T-cell (primary cell): ENCODE results near the genes PSG6, PHLDB3, PINLYP, IRGQ, ZNF112 and CEACAM19.

DNA sequence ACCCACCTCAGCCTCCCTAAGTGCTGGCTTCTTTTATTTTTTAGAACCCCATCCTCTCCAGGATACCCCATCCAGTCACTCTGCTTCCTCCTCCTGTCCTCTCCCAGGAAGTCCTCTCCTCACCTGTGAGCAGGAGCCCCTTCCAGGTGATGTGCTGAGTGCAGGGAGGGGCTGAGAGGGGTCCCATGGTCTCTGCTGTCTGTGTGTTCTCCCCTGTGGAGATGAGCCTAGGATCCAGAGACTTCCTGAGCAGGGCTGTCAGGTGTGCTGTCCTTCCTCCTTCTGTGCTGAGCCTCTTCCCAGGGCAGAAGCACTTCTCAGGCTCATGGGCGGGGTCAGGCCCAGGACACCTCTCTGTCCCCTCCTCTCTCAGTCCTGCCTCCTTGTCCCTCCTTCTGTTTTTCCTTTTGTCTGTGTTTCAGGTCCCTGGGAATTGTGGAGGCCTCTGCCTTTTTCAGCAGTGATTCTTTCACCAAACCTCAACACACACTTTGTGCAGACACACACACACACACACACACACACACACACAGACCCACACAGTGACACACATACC lies at the start of gene PSG6:
PSG6 (minus strand) TSS at position 289 of the 556 bp plus-strand sequence.
- PRO-cap, 7 experiments = no peak in any of the 7 experiments

DNA sequence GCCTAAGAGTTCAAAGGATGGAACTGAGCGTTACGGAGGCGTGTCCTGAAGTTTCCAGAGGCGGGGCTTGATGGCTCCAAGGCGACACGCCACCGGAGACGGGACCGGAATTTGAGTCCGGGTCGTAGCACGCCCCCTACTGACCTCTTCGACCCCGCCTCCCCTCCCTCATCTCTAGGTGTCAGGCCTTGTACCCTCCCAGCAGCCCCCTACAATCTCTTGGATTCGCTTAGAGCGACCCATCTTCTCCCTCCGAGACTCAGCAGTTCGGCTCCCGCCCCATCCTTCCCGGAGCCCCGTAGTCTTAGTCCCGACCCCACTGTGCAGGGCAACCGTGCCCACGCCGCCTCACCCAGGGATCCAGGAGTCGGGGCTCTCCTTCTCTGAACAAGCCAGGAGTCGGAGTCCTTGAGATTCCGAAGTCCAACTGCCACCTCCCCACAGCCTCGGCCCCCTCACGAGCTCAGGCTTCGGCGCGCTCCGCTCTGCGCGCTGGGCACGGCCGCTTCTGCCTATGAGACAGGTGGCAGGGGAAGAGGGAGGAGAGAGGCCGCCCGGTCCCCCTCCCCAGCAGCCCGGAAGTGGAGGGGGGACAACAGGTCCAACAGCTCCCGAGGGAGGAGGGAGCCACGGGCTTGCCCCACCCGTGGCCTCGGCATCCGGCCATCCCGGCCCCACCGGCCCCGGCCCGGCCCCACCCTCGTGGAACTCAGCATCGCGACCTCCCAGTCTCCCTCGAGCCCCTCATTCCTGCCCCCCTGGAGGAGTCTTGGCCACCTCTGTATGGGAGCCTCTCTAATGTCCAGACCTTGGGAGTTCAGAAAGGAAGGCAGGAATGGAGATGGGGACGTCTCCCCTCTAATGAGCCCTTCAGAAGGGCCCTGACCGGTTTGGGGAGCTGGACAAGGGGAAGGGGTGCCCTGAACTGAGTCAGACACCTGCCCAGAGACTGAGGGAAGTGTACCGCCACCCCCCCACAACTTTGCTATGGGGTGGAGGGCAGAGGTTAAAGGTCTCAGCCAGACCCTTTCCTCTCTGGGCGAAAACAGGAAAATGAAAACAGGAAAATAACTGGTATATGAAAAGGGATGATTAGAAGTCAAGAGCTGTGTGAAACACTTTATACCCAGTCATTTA lies at the start of gene PHLDB3:
PHLDB3 (minus strand) TSS at position 510 of the 1,137 bp plus-strand sequence.
- PRO-cap, 7 experiments = peak in 7 of 7 experiments; most common plus-strand start position 57 of the sequence (in 7); most common minus-strand start position 510 of the sequence (in 7)

- PRO-cap, 7 experiments = peak in 7 of 7 experiments; most common plus-strand start chr19:43534053 (in 1); most common minus-strand start chr19:43533882 (in 3)
Measured at GRCh38 chr19:43533706-43534556, 943 bp downstream of the ZNF575 start.

- PRO-cap, 7 experiments = peak in 7 of 7 experiments; most common plus-strand start chr19:43575895 (in 3); most common minus-strand start chr19:43575504 (in 4)
Measured at GRCh38 chr19:43575370-43576450, at the start of gene PINLYP. Gene PINLYP (plus strand): TSS chr19:43575801.

DNA sequence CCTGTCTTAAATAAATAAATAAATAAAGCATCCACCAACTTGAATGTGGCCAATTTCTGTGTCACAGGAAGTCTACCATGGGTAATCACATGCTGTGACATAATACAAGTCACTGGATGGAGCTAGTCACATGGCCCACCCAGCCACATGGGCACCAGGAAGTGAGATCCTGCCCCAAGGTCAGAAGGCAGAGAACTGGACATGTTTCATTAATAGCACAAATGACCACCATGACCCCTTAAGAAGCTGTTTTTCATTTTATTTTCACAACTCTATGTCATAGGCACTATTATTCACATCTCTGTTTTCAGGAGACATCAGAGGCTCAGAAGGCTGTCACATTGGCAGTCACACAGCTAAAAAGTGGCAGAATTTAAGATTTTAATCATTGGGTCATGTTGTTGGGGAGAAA lies 8.5 kb downstream of the PINLYP start:
- PRO-cap, 7 experiments = no peak in any of the 7 experiments

- PRO-cap, 7 experiments = no peak in any of the 7 experiments
Measured at GRCh38 chr19:43586774-43587564, 9.0 kb downstream of the IRGQ start.

DNA sequence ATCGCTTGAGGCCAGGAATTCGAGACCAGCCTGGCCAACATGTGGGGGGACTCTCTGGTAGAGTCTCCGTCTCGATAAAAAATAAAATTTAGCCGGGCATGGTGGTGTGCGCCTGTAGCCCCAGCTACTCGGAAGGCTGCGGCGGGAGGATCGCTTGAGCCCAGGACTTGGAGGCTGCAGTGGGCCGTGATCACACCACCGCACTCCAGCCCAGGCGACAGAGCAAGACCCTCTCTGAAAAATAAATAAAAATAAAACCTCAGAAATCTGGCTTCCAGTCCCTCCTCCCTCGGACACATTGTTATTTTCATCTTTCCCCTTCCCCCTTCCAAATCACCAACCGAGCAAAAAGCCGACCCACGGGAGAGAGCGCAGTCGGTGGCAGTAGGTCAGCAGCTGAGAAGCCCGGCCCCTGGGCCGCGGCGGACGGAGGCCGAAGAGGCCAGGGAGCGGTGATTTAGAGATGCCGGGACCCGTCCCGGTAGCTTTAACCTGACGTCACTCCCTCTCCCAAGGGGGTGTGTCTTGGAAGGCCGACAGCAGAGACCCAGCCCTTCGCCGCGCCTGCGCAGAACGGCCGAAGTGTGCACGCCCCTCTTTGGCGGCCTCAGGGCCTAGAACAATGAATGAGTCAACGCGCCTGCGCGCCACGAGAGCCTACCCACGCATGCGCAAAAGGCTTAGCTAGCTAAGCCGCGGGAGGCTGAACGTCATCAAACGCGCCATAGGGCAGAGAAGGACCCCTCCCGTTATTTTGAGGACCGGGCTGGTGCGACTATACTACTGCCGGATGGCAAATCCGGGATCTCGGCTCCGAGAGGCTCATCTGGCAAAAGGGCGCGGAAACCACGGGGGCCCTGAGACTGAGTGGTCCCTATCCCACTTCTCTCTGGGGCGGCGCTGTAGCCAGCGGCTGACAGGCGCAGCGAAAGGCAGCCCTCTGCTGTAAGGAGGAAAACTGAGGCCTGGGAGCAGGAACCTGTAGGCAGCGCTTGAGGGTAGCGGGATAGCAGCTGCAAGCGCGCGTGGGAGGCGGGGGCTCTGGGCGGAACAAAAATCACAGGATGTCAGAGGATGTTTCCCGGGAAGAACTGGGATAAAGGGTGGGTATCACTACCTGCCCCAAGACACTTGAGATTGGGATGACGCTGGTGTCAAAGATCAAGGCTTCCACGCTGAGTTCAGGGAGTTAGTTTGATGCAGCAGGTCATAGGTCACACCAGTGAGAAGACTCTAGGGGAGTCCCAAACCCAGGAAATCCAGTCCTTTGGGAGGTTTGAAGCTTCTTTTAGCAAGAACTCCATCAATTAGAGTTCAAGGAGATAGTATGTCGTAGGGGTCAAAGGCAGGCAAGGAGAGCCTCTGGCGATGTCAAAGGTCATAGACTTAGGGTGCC lies at the start of gene IRGQ:
IRGQ (minus strand) TSS at position 494 of the 1,396 bp plus-strand sequence.
- PRO-cap, 7 experiments = peak in 7 of 7 experiments; most common plus-strand start position 955 of the sequence (in 3); most common minus-strand start position 494 of the sequence (in 6)

- PRO-cap, 7 experiments = no peak in any of the 7 experiments
Measured at GRCh38 chr19:43622737-43623144, 3.3 kb upstream of the ZNF428 start.

DNA sequence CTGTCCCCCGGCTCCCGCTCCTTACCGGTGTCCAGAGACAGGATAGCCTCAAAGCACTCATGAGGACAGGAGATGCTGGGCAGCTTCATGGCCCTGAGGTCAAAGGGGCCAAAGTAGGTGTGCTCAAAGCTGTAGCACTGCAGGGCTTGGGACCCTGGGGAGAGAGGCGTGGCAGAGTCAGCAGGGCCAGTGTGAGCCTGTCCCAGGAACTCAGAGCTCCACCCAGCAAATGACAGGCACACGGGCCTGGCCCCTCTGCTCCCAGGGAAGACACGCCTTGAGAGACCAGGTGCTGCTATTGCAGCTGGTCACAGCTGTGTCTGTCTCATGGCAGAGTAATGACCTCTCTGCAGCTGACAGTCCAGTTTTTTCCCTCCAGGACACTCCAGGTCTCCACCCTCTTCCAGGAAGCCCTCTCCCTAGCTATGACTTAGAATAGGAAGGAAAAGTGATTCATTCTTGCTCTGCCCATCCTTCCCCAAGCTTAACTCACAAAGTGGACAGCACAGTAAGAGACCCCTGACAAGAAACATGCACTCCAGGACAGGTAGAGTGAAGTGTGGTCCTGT lies 2.5 kb downstream of the LYPD5 start:
- PRO-cap, 7 experiments = no peak in any of the 7 experiments

GRCh38 chr19:43866492-43867054 lies 17.2 kb downstream of the ZNF404 start:
- PRO-cap, 7 experiments = peak in 6 of 7 experiments; most common minus-strand start chr19:43866708 (in 6)

GRCh38 chr19:44052244-44052496 lies 334 bp downstream of the ZNF223 start:
- PRO-cap, 7 experiments = no peak in any of the 7 experiments

- PRO-cap, 7 experiments = no peak in any of the 7 experiments
Measured at GRCh38 chr19:44085969-44087046, 7.9 kb upstream of the ZNF224 start.

DNA sequence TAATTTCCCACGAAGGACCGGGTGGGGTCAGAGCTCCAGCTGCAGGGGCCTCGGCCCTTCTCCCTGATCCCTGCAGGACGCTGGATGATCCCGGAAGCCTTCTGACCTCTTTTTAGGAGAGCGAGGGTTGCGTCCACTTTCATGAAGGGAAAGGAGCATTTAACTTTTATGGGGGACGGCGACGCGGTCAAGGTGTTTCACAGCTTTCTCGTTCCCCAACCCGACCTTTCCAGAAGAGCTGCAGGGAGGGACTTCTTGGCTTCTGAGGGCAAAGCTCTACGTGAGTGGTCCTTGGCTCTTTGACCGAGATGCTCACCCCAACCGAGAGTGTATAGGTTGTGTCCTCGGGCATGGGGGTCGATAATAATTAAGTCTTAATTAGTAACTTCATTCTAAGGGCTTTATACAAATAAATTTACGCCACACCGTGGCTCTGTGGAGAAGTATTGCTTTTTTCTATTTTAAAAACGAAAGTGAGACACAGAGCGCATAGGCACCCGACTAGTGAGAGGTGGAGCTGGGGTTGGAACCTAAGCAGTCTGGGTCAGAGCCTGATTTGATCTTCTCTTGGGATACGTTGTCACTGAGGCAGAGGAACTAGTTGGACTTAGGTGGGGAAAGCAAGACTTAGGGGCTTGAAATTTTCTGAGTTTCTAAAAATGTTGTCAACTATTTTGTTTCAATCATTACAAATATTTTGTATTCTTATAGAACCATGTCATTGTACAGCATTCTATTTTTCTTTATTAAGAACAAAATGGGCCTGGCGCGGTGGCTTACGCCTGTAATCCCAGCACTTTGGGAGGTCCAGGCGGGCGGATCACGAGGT lies 932 bp downstream of the ZNF224 start:
- PRO-cap, 7 experiments = peak in 1 of 7 experiments; most common plus-strand start position 585 of the sequence (in 1)

DNA sequence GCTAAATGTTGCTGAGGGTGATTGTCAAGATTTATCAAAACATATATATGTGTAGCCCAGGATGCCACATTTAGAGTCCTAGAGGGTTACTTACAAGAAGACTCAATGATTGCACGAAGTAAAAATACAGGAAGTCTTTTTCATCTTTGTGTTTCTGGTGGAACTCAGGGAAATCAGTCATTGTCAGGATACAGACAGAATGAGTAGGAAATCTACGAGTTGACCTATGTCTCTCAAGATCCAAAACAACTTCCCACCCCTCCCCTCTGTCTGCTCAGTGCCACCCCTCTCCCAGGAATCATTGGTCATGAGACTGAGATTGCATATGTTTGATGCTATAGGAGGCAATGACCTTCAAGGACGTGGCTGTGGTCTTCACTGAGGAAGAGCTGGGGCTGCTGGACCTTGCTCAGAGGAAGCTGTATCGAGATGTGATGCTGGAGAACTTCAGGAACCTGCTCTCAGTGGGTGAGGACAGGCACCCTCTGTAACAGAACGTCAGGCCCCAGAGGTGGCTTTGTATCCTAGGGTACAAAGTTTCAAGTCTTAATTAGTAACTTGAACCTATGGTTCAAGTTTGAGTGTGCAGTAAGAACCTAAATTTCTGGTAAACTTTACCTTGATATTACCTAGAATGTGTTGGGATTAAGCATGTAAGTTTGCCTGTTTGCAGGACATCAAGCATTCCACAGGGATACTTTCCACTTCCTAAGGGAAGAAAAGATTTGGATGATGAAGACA lies 6.5 kb downstream of the ZNF224 start:
- PRO-cap, 7 experiments = no peak in any of the 7 experiments

- PRO-cap, 7 experiments = peak in 1 of 7 experiments; most common plus-strand start chr19:44176944 (in 1)
Measured at GRCh38 chr19:44176837-44177357, 12.0 kb downstream of the ZNF226 start.

DNA sequence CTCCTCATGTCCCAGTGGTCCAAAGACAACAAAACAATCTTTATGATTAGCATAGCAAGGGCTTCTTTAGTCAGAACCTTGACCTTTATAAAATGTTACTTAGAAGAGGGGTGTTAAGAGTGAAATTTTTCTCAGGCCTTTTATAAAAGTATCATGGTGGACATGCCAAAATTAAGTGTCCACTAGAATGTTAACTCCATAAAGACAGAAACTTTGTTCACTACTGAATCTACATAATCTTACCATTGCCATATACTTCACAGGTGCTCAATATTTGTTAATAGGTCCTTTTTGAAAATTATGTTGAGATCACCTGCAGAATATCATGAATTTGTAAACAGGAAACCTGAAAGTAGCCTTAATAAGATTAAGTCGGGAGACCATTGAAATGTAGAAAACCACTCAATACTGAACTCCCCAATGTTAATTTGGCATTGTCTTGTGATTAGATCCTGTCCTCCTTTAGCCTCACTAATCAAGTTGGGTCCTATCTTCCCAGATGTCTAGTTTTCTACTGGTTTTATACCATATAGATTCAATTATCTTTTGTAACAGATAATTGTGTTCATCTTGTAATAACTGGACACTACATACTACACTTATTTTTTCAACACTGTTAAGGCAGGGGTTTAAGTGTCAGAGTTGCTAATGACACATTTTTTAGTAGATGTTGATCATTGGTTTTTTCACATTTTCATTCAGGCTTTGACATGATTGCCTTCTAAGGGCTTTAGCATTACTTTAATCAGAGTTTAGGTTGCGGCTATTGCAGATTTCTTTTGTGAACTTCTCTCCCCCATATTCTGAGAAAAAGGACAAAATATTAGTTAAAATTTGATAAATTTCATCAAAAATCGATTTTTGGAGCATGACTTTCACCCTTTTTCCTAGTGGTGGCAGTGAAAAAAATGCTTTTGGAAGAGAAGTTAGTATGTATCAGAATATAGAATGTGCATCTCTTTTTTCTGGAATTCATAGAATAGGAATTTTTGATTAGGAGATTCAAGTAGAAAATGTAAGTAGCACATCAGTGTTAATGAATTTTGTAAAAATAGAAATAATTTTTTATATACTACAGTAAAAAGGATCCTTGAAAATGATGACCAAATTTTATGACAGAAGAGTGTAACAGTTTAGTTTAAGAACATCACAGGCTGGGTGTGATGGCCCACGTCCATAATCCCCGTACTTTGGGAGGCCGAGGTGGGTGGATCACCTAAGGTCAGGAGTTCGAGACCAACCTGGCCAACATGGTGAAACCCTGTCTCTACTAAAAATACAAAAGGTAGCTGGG lies 13.3 kb downstream of the ZNF226 start:
- PRO-cap, 7 experiments = no peak in any of the 7 experiments

DNA sequence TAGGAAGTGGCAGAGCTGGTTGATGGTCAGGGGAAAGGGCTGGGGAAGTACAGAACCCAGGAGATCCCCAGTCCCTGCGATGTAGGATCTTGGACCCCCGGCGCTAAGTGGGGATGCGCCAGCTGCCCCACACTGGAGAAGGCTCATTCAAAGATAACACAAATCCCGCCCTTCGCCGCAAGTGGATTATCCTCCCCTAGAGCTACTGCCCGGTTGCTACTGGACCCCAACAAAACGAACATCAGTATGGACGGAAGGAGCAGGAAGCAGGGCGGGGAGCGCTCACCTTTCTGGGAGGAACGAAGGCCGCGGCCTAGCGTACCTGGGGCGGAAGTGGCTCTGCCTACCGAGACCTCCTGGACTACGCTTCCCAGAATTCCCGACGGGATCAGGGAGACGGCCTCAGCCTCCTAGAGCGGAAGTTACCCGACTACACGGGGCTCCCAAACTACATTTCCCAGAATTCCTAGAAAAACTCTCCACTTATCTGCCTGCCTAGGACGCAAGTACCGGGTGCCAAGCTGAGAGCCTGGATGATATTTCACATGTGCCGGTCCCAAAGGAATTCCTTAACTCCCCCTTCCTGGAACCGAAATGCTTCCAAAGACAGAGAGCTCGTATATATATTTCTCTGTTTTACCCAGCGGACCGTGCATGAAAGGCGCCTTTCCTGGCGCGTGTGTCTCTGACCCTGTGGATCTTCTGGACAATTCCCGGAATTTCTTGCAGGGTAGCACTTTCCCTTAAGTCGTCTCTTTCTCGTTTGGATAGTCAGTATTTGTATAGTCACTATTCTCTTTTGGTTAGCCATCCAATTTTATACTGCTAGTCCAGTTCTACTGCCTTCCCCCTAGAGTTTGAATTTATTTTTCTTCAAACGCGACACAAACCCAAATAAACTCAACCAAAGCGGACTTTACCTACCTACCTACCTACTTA lies at the start of gene ZNF112:
ZNF112 (minus strand) TSS at position 341 of the 939 bp plus-strand sequence.
- PRO-cap, 7 experiments = no peak in any of the 7 experiments

DNA sequence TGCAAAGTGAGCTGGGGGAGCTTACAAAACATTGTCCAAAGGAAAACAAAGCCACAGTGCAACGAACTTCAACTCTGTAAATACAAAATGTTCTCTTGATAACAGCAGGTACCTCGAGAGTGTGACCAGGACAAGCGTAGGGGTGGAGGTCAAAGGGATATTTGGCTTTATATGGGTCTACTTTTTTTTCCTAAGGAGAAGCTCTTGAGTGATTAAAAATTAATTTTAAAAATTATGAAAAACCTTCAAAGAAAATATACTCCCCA lies 2.6 kb downstream of the IGSF23 start:
- PRO-cap, 7 experiments = no peak in any of the 7 experiments

GRCh38 chr19:44671149-44671562 lies at the start of gene CEACAM19:
Gene CEACAM19 (plus strand): TSS chr19:44671482.
- PRO-cap, 7 experiments = no peak in any of the 7 experiments

DNA sequence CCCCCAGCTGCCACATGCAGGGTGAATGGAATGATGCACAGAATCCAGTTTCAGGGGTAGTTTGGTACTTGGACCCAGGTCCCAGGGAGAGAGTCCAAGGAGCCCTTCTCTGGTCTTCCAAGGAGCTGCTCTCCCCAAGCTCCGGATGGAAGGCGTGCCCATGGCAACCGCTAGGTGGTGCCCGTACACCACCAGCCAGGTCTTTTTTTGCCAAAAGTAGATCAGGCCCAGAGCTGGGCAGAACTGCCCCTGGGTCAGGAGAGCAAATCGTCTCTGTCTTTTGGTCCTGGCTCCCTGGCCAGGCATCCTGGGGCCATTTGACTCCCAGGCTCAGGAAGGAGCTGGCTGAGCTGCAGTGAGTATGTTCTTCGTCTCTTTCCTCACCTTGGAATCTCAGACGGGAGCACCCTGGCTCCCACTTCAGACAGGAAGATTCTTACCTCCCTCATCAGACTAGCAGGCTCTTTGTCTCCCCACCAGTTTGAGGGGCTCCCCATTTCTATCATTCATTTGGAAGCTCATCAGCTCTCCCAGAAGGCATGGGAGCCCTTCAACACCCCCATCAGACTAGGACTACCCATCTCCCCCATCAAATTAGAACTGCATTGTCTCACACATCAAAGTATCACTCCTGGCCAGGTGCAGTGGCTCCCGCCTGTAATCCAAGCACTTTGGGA lies 24.5 kb upstream of the BCL3 start:
- PRO-cap, 7 experiments = no peak in any of the 7 experiments